LUHMES (cell line): ENCODE data around the genes FABP6 and GABRA6.

GRCh38 chr5:159101491-159101832 lies 1.7 kb upstream of the EBF1 start:
- PRO-cap: no peak

DNA sequence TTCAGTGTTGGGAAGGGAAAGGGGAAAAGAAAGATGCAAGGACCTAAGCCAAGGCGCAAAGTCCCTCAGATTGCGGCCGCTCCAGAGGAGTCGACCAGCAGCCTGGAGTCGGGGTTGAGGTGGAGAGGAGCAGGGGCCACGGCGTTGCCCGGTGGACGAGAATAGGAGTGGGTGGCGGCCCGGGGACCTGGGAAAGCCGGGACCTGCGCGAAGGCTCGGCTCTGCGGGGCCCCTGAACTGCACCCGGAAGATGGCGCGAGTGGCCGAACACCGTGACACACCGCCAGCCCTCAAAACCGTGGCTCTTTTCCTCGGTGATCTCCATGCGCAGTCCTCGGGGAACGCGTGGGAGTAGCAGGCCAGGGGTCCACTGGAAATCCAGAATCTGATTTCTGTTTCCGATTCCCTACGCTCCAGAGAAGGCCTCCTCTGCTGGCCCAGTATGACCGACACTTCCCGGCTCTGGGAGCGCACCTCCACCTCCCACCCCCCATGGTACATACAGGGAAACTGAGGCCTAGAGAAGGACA lies 4.6 kb upstream of the EBF1 start:
- PRO-cap: no peak

- PRO-cap: no peak
These were observed 33.3 kb upstream of the EBF1 start for GRCh38 chr5:159133053-159133314.

- PRO-cap: no peak
These were observed 3.2 kb upstream of the ADRA1B start for GRCh38 chr5:159912924-159913687.

DNA sequence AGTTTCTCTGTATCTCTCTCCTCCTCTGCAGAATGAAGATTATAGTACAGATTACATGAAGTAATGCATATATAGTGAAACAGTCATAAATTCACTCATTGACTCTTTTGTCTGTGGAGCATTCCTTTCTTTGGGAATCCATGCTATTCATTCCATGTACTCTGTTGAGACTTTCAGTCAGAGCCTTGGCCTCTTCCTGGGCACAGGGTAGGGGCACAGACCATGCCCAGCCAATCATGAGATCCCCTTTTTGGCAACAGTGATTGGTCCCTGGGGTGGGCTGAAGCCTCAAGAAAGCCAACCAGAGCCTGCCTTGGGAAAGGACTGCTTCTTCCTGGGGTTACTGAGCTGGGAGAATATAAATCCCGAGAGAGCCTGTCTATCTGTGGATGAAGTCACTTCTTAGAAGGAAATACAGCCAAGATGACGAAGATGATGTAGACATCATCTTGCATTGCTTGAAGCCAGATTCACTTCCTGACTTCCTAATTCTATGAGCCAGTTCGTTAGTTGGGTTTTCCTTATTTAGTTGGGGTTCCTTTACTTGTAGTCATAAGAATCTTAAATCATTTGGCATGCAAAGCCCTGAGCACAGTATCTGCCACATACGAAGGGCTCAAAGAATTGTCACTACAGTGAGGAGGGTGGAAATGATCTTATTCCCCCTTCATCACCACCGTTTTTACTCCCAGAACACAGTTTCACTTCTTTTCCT lies 50.0 kb upstream of the PWWP2A start:
- PRO-cap: no peak

GRCh38 chr5:160198780-160199899 lies 30.2 kb upstream of the FABP6 start:
- PRO-cap: no peak

GRCh38 chr5:160229032-160229593 lies at the start of gene FABP6:
FABP6 (plus strand) TSS chr5:160229506.
- PRO-cap: no peak

GRCh38 chr5:160342219-160342864 lies 28.1 kb downstream of the C1QTNF2 start:
- PRO-cap: no peak

GRCh38 chr5:160439090-160439714 lies 17.5 kb downstream of the PTTG1 start:
- PRO-cap: no peak

DNA sequence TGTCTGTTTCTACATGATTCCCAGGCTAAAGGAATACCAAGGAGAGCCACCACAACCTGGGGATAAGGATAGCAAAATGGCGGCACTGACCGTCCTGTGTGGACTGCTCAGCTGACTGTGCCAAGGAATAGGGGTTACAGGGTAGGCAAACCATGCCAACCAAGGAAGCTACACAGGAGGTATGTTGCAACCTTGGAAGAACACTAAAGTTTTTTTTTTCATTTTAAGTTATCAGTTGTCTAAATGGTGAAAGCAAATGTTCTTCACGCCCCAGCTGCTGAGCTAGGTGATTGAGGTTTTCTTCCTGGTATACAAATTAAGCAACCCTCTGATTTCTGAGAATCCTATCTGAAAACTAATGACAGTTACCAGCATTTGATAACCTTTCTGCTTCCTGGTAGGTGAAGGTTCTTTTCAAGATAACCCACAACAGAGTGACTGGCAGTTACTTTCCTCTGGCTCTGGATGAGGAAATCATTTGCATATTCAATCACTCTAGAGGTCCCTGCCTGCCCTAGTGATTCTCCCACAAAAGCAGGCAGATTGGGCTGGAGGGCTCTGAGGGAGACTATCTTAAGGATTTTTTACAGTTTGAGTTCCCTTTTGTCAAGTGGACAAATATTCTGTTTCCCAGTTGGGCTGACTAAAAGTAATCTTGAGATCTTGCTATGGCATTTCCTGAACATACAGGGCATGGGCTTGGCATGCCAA lies 194.9 kb downstream of the ATP10B start:
- PRO-cap: no peak

- PRO-cap: no peak
These were observed 168.5 kb downstream of the ATP10B start for GRCh38 chr5:160683440-160683999.

- PRO-cap: no peak
These were observed 21.4 kb upstream of the ATP10B start for GRCh38 chr5:160873205-160874022.

DNA sequence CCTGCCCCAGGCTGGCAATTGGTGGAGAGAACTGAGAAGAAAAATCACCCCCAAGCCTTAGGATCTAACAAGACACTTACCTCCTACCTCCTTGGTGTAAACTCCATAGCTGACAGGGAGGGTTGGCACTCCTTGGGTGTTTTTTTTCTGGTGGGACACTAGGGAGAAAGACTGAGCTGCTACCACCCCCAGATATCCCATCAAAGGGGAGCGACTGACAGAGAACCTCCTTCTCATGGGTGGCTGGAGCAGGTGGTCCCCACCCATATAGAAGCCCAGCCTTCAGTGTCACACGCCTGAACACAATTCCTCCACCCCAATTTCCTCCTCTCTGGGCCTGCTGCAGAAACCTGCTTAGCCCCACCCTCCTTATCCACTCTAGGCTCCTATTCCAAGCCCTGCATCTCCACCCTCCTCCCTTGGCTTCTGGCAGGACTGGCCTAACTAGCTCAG lies 77.2 kb upstream of the ATP10B start:
- PRO-cap: no peak

- PRO-cap: no peak
These were observed at the start of gene GABRA6 for GRCh38 chr5:161685226-161685804. GABRA6 (plus strand) TSS chr5:161685721.

- PRO-cap: no peak
These were observed 66.1 kb downstream of the GABRA6 start for GRCh38 chr5:161751531-161752041.

DNA sequence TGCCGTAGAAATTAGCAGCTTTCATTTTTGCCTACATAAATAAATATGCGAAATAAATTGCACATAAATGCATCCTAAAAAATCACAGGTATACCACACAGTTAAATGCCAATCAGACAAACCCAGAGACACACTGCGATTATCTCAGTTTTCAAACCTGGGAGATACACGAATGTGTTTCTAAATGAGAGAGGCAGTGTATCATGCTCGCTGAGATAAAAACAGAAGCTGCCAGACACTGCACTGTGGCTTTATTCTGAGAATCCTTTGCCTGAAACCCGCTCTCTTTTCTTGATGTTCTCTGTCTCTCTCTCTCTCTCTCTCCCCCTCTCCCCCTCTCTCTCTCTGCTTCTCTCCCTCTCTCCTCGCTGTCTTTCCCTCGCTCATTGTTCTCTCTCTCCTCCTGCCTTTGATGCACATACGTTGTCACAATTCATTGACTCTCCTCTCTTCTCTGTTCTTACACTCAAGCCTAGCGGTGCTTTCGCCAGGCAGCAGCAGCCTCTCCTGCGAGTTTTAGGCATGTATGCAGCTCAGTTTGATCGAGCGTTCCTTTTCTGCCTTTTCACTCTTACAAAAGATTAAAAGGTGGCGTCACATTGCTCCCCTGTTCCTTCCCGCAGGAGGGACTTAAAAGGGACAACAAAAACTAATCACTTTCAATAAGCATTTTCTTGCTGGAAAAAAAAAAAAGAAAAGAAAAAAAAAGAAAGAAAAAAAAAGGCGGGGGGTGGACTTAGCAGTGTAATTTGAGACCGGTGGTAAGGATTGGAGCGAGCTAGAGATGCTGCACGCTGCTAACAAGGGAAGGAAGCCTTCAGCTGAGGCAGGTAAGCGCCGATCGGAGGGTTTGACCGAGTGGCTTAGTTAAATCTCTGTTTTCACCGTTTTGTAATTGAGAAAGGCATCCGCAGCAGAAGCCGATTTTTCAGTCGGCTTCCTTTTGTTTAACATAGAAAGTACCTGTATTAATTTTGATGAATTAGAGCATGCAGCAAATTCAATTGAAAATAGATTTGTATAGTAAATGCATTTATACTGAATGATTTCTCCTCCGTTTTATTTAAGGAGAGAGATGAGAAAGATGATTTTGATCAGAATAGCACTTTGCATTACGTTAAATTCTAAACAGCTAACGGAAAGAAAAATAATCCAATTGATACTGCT lies 594.8 kb downstream of the TENM2 start:
- PRO-cap: no peak

GRCh38 chr5:167699325-167700049 lies 592.0 kb upstream of the WWC1 start:
- PRO-cap: no peak

- PRO-cap: no peak
These were observed 488.3 kb upstream of the WWC1 start for GRCh38 chr5:167803185-167803452.

DNA sequence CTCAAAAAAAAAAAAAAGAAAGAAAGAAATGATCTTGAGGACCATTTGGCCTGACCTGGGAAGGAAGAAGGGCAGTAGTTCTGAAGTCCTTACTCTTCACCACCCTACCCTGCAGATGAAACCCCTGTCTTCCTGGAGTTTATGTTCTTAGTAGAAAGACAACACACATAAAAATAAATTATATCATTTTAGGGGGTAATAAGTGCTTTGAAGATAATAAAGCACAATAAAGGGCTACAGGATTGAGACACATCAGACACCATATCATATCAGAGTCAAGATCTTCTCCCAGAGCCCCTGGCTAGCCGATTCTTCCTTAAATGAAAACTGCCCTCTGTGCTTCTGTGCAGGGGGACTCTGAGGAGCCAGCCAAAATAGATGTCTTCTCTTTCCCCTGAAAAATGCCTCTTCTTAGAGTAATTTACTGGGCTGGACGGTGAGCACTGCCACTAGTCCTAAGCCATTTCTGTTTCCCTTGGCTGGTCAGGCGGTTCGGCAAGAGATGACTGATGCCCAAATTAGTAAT lies 203.8 kb upstream of the WWC1 start:
- PRO-cap: no peak

DNA sequence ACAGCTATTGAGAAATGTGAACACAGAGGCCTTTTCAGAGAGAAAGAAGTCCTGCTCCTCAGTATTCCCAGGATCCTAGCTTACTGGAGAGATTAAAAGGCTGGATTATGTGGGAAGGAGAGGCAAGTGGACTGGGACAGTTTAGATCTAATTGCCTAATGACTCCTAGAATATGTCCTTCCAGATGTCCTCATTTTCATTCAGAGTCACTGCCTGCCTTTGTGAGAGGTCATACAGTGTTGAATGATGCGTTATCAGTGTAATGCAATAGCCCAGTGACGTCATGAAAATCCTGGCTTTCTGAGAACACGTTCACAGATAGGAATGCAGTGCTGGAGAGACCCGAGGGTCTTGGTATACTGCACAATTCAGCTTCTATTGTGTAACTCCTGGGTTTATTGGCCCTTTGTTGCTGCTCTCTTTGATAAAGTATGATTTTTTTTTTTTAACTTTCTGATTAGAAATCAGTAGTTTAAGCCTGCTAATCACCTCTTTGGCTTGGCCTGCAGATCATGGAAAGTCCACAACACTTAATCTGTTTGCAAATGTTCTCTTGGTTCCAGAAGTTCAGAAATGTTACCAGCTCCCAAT lies 26.3 kb downstream of the WWC1 start:
- PRO-cap: no peak